ENCODE measurements around the genes ZNF132 and ZNF324B.

DNA sequence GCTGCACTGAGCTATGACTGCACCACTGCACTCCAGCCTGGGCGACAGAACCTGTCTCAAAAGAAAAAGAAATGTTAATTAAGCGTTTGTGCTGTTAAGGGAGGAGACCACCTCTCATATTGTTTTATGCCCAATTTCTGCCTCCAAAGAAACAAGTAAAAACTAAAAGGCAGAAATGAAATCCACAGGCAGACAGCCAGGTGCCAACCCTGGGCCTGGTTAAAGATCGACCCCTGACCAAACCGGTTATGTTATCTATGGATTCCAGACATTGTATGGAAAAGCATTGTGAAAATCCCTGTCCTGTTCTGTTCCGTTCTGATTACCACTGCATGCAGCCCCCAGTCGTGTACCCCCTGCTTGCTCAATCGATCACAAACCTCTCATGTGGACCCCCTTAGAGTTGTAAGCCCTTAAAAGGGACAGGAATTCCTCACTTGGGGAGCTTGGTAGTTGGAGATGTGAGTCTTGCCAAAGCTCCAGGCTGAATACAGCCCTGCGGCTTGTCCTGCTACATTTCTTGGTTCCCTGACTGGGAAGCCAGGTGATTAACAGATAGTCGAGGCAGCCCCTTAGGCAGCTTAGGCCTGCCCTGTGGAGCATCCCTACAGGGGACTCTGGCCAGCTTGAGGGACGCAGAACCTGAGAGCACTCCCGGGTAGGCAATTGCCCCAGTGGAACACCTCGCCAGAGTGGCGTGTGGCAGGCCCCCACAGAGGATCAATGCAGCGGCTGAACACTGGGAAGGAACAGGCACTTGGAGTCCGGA lies 679 bp upstream of the ZNF552 start:
- PRO-cap, 2 experiments: no peak in any of the 2 experiments

DNA sequence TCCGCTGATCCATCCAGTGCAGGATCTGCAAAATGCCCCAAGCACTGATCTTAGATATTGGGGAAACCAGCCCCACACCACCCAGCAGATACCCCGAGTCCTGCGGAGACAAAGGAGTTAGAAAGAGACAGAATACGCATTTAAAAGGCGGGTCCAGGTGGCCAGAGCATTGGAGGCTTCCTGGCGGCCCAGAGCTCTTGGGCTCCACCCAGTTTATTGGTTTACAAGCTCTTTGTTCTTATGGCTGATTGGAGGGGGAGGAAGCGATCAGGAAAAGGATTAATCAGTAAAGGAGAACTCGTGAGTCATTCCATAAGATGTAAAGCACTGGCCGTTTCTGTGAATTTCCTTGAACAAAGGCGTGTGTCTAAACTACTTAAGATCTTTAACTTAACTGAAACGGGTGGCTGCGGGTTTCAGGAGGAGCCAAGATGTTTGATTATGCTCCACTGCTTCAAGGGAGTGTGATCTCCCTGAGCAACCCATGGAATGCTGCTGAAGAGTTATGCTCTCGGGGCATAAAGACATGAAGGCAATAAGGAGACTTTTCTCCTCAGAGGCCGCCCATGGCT lies 964 bp downstream of the ZNF587 start:
- PRO-cap, 2 experiments: peak in 2 of 2 experiments; most common plus-strand start position 403 of the sequence (in 1); most common minus-strand start position 110 of the sequence (in 1)

DNA sequence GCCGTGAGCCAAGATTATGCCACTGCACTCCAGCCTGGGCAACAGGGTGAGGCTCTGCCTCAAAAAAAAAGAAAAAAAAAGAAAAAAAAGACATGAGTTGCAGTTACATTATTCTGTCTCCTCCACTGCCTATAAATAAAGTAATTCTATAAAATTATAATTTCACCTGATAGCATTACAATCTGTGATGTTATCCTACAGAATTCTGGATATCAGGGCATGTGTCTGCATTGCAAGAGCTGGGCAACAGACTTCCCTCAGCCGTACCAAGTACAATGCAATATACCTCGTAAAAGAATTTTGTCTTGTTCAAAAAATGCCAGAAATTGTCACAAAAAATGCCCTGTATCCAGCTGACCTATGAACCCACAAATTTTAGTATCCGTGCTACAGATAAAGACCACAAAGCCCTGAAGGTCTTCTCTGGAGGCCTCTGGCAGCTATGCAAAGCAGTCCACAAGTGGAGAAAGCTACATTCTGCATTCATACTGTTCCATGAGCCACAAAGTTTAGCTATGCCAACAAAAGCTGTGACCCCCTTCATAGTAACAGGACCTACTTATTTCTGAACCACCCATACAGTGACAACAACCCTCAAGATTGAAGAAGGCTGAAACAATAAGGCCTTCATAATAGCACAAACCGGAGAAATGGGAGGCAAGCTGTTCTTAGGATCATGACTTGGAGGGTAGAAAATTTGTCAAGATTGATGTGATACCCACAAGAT lies 17.8 kb downstream of the ZNF814 start:
- PRO-cap, 2 experiments: no peak in any of the 2 experiments

DNA sequence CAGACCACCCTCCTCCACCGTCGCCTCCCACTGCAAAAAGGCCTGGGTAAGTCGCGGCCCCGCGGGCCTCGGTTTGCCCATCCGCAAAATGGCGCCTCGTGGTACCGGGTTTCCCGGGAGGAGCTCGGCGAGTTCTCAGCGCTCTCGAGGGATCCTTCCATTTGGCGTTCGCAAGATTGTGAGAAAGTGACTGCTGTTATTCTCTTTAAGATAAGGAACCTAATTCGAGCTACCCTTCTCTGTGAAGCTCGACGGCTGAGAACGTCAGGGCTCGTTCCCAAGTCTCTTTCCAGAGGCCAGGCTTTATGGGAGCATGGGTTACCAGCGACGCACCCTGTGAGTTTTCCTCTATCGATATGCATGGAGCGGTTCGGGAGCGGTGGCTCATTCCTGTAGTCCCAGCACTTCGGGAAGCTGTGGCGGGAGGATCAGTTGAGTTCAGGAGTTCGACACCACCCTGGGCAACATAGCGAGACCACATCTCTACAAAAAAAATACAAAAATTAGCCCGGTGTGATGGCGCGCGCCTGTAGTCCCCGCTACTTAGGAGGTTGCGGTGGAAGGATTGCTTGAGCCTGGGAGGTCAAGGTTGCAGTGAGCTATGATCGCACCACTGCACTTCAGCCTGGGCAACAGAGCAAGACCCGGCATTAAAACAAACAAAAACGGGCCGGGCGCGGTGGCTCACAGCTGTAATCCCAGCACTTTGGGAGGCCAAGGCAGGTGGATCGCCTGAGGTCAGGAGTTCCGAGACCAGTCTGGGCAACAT lies 565 bp upstream of the ZNF606 start:
- PRO-cap, 2 experiments: peak in 2 of 2 experiments; most common plus-strand start position 364 of the sequence (in 2)

DNA sequence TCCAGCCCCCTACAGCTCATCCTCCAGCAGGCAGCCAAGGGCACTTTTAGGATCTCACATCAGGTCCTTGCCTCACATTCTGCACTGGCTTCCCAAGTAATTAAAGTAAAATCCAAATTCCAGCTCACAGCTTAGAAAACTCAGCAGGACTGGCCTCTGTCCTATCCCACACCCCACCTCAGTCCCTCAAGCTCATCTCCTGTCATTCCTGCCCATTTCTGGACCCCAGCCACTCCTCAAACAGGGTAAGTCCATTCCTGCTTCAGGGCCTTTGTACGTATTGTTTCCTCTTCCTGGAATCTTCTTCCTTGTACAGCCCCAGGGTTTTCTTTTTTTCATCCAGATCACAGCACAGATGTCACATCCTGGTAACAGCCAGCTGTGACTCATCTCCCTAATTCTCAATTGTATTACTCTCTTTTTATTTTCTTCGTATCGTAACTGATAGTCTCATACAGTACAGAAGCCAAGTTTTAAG lies 1.9 kb upstream of the ZNF606 start:
- PRO-cap, 2 experiments: no peak in any of the 2 experiments

DNA sequence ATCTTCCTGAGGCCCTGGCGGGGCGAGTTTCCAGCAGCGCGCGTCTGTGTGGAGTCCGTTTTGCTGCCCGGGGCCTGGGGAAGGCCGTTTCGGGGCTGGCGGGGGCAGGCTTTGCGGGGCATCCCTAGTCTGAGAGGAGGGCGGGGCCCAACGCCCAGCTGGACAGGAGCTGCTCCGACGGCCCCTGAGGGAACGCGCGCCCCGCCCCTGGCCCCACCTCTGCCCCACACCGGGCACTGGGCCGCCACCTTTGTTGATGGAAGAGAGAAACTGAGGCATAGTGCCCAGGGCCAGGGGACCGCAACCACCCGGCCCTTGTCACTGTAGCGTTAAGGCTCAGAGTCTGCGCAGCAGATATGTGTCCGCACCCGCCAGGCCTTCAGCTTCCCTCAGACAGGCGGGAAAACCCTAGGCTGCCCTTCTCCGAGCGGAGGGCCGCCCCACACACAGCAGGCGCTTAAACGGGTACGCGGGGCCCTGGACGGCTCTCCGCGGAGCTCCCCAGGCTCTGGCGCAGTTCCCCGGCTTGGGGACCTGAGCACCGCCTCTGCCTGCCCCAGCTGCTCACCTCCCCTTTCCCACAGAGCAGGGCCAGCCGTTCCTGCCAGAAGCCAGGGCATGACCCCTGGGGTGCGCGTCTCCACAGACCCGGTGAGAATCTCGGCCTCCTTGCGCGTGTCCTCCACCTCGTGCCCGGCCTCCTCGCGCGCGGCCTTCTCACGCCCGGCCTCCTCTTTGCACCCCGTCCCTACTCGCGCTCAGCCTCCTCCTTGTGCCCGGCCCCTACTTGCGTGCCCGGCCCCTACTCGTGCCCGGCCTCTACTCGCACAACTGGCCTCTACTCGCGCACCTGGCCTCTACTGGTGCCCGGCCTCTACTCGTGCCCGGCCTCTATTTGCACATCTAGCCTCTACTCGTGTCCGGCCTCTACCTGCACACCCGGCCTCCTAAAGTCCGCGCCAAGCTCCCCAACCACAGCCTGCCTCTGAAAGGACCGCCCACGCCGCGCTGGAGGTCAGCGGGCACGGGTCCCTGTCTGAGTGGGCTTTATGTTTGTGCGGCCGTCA lies 636 bp downstream of the ZNF135 start:
- PRO-cap, 2 experiments: no peak in any of the 2 experiments

DNA sequence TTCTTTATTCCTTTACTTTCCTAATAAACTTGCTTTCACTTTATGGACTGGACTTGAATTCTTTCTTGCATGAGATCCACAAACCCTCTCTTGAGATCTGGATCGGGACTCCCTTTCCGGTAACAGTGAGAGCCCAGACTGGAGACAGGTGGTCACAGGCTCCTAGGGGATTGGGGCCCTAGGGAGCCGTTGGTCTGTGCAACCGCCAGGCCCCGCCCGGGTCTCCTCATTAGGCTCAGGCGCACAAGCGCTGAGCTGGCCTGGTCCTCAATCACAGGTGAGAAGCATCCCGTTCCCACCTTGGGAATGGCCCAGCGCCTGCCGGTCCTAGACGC lies 10.8 kb upstream of the ZNF544 start:
- PRO-cap, 2 experiments: no peak in any of the 2 experiments

DNA sequence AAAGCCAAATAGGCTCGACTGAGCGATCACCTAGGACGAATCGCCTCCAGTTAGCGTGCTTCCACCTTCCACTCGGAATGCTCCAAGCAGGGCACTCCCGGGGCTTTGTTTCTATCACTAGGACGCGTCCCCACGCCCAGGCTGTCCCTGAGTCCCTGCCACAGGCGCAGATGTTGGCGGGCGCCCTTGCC lies 505 bp upstream of the ZNF544 start:
- PRO-cap, 2 experiments: peak in 1 of 2 experiments; most common plus-strand start position 114 of the sequence (in 1)

DNA sequence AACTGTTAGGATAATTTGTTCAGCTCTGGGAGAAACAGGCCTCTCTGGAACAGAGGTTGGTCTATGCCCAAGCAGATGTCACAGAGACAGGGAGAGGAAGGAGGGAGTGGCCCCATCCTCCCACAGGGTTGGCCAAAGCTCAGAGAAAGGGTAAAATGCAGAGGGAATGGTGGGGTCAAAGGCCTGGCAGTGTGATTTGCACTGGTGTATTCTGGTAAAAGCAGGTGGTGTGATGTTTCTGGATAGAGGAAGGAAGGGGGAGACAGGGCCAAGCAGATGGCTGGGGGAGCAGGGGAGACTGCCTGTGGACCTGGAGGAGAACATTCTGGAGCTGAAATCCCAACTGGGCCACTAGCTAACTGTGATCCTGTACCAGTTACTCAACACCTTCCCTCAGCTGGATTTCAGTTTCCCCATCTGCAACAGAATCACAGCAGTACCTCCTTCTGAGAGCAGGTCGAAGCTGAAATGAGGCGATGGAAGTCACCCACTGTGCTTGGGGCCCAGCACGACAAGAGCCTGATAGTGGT lies 9.5 kb downstream of the ZSCAN22 start:
- PRO-cap, 2 experiments: no peak in any of the 2 experiments

DNA sequence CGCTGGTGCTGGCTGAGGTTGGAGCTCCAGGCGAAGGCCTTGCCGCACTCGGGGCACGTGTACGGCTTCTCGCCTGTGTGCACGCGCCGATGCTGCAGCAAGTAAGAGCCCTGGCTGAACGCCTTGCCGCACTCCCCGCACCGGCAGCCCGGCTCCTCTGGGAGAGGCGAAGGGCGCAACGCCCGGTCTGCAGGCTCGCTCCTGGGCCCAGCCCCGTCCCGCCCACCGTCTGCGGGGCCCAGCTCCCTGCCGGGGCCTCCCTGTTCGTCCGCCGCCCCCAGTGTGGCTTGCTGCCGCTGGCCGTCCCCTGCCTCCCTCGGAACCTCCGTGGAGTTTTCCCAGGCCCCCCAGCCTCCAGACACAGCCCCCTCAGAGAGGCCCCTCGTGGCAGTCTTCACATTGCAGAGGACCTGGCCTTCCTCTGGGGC lies 3.9 kb upstream of the A1BG start:
- PRO-cap, 2 experiments: no peak in any of the 2 experiments

DNA sequence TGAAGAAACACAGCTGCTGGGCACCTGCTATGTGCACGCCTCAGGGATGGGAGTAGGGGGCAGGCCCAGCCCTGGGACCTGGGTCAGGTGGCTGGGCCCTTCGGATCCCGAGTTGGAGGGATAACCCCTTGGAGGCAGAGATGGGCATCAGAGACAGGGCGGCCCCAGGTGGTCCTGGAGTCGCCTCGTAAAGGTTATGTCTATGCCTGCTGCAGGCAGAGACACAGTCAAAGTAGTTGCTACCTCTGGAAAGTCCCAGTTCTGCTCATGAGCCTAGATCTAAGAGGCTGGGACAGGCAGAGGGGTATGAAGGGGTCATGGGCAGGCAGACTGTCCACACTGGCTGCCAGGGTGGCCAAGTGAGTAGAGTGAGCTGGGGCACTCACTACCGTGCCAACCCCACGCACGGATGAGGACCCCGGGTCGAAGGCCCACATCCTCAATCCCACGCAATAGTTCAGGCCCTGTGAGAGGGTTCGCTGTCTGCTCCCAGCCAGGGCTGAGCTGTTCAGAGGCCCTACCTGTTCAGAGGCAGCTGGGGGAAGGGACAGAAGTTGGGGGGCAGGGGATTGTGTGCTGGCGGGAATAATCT lies 1.3 kb upstream of the RPS5 start:
- PRO-cap, 2 experiments: no peak in any of the 2 experiments

DNA sequence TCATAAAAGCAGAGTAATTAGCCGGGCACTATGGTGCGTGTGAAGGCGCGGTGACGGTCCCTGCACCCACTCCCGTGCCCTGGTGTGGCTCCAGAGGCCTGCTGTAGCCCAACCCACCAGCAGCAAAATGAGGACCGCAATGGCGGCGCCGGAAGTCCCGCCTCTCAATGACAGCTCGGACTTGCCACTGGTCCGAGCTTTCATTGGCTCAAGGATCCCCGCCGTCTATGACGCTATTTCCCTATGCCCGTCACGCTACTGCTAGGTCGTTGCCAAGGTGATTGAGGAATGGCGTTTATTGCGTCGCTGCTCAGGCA lies at the start of gene ZNF132:
ZNF132 (minus strand) TSS at position 141 of the 317 bp plus-strand sequence.
- PRO-cap, 2 experiments: peak in 1 of 2 experiments; most common minus-strand start position 141 of the sequence (in 1)

GRCh38 chr19:58451131-58452364 lies at the start of gene ZNF324B:
TSS of gene ZNF324B (plus strand) at chr19:58451622.
- PRO-cap, 2 experiments: peak in 2 of 2 experiments; most common plus-strand start chr19:58451602 (in 2); most common minus-strand start chr19:58451482 (in 1)

DNA sequence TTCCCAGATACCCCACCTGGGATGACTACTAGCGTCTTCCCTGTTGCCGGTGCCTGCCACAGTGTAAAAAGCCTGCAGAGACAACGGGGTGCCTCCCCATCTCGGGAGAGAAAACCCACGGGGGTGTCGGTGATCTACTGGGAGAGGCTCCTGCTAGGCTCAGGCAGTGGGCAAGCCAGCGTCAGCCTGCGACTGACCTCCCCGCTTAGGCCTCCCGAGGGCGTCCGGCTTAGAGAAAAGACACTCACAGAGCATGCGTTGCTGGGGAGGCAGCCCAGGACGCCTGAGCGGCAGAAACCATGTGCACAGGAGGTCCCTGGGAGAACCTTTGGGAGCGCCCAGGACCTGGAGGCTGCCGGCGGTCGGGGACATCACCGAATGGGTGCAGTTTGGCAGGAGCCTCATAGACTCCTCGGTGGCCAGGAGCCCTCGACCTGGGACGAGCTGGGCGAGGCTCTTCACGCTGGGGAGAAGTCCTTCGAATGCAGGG lies 3.9 kb downstream of the ZNF324 start:
- PRO-cap, 2 experiments: no peak in any of the 2 experiments

DNA sequence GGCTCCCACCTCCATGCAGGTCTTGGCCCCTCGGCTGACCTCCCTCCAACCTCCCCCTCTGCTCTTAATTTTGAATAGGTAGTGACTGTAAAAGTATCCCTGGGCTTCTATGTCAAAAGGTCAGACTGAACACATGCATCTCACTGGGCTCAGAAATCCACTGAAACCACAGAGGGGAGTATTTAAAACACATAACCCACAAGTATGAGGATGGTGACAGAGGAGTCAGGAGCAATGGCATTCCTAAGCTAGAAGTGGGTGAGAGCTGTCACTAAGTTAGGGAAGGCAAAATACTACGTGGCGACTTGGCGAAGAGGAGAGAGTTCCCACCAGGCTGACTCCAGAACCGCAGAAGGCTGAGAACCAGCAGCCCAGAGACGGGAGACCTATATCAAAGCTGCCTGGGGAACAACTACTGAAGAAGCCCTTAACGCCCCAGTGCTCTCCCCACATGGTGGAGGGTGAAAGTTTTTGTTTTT lies 1.5 kb upstream of the ZNF446 start:
- PRO-cap, 2 experiments: no peak in any of the 2 experiments

GRCh38 chr19:58551470-58552538 lies 3.1 kb downstream of the CHMP2A start:
- PRO-cap, 2 experiments: no peak in any of the 2 experiments

DNA sequence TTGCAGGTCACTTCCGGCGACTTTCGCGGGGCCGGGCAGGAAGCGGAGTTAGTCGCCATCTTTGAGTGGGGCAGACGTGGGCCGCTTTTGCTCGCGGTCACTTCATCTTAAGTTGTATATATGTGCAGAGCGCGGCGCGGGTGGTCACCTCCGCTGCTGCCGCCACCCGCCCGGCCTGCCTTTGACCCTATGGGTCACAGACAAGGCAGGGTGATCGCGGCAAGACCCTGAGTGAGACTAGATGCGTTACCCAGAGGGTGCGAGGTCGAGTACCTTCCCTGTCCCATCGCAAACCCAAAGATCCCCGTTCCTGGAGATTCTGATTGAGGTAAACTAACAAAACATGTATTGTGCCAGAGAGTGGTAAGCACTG lies 657 bp upstream of the UBE2M start:
- PRO-cap, 2 experiments: peak in 2 of 2 experiments; most common plus-strand start position 19 of the sequence (in 1)

GRCh38 chr19:58572419-58572899 lies 676 bp downstream of the MZF1 start:
- PRO-cap, 2 experiments: no peak in any of the 2 experiments